Neural cell (in vitro differentiated cells): ENCODE measurements around a stretch of chr10.

GRCh38 chr10:3197314-3198191 lies 25.0 kb upstream of the PITRM1 start:
- RAMPAGE, long total RNA = no peak

- RAMPAGE, long total RNA = no peak
Observed at GRCh38 chr10:3293674-3294574, 121.3 kb upstream of the PITRM1 start.

DNA sequence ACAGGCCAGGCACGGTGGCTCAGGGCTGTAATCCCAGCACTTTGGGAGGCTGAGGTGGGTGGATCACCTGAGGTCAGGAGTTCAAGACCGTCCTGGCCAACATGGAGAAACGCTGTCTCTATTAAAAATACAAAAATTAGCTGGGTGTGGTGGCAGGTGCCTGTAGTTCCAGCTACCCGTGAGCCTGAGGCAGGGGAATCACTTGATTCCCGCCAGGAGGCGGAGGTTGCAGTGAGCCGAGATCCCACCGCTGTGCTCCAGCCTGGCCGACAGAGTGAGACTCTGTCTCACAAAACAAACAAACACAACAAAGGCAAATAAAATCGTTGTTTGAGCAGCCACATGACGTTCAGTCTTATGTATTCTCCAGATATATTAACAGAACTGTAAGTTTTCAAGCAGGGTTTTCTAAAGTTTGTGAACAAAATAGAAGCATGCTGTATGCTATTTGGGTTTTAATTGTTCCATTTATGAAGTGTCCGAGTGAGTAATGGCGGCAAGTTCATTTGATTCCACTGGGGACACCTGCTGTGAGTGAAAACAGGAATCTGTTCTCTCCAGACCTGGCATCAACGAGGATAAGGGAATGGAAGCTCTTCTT lies 122.4 kb upstream of the PITRM1 start:
- RAMPAGE, long total RNA = no peak

DNA sequence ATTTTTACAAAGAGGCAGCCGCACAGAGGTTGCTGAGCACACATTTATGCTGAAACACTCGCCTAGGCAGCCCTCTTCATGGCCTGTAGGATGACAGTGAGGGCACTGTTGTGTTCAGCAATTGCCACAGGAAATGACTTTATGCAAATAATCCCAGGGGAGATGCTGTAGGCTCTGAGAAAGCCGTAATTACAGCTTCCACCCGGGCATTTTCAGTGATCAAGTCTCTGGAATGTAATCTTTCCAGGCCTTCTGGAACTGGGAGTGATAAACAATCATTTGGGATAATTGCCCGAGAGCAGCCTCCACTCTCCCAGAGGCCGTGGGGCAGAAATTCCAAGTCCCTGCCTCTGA lies 300.5 kb downstream of the KLF6 start:
- RAMPAGE, long total RNA = no peak

DNA sequence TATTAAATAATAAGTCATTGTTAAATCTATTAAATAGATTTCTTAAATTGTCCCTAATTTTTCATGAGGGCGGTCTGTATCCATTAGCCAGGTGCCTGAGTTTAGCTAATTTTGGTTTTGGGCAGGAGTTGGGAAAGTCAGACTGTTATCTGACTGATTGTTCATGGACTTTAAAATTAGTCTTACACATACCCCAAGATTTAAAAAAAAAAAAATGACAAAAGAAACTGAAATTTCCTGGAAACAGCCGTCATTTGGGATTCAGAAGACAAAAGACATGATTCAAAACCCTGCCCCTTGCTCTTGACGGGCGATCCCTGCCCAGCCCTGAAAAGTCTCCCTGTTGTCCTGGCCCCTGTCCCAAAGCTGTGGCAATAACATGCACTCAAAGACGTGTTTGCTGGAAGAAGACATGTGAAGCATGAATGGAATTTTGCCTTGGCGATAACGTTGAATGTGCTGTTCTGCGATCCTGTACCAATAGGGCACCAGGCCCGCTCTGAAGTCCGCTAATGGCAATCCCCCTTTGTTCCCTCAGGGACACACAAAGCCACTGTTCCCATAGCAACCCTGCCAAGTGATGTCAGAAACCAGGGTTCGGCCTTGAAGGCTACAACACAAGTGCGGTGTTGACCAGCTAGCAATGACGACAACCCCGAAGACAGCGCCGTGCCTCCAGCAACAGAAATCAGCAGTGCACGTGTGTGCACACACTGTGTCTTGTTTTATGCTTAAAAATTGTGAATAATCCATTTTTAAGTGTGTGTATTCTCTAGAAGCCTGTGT lies 284.7 kb downstream of the KLF6 start:
- RAMPAGE, long total RNA = no peak

DNA sequence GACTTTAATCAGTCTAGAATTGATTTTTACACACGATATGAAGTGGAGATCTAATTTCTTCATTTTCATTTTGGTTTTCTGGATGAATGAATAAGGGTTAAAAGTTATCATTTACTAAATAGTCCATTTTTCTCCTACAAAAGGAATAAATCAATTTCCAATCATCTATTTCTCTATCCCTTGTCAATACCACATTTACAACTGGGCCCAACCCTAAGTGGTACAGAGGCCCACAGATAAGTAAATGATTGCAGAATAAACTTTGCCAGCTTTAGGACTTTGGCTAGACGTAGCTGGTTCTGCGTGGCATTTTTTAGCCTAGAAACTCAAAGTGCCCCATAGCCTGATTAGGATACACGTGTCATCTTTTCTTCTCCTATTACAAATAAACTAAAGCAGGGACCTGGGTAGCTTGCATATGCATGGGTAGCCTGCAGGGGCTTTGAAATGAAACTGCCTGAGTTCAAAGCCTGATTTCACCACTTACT lies 56.5 kb downstream of the KLF6 start:
- RAMPAGE, long total RNA = no peak

DNA sequence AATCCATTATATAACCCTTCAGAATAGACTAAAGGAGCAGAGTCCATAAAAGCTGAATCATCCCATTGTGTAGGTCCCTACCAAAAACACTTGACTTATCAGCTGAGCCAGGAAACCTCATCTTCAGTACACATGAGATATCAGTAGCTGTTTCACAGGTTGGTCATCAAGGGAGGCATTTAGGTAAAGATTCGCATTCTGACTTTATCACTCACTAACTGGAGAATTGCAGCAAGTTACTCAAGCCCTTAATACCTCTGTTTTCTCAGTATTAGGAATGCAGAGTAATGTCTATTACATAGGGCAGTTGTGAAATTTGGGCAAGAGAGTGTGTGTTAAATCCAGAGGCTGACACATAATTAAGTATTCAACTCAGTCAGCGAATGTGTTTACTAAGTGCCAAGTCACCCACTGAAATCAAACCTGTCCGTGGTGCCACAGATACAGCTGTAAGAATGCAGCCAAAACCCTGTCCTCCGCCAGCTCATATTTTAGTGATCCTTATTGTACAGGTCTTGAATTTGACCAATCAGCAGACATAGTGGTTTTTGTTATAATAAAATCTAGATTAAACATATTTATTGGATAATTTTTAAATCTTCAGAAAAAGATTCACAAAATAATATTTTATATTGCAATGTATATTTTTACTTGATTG lies 44.5 kb downstream of the KLF6 start:
- RAMPAGE, long total RNA = no peak

DNA sequence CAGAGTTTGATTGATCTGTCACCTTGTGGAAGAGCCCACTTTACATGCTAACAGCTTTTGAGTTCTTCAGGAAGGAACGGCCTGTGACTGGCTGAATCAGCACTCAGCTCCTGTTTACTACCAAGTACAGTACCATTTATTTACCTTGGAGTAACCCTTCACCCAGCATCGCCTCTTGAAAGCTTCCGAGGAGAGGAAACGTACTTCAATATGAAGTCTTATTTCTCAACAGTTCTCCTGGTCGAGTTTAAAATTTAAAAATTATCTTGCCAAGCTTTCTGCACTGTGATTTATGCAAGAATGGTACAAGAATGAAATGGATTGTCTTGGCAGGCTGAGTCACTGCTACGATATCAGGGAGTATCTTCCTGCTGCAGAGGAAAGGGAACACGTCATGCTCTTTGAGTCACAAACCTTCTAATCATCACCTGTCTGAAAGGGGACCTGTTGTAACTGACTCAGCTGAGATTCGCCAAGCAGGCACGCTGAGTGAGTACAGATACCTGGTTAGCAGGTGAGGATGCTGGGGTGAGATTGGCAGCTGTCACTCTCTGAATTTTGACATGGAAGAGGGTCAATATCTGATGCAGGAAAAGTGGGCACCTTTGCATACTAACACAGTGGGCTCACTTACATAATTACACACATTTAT lies 30.1 kb downstream of the KLF6 start:
- RAMPAGE, long total RNA = no peak

- RAMPAGE, long total RNA = no peak
Observed at GRCh38 chr10:3775902-3776313, 9.1 kb downstream of the KLF6 start.

DNA sequence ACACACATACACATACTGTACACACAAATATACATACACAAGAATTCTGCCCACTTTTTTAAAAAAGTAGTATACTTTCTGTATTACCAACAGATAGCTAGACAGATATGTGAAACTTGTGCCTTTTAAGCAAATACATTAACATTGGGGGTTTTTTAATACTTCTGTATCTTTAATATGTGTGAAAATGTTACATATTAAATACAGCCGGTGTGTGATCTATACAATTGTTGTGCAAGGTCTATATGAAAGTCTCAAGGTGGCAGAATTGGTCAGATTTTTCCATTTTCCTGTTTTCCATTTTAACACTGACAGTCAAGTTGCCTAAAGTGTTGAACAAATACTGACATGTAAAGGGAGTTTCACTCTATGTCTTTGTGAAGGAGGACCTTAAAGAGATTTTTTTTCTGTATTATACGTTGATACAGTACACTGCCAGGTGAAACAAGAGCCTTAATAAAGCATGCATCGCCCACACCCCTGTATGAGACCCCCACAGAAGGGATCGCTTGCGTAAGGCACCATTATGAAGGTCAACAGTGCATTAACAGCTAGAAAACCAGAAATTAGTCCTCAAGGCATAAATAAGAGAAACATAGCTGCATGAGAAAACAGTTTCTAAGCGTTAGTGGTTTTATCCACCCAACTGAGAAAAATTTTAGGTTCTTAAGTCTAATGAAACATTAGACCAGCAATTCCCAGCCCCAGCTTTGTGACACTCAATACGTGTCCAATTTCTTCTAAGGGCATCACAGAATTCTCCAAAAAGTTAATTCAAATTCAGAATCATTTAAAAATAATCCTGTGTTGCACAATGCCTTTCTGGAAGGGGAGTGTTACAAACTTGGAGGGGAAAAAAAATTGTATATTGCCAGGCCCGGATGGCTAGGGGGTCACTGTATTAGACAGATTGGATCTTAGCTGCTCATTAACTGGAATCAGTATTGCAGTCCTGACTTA lies 7.0 kb downstream of the KLF6 start:
- RAMPAGE, long total RNA = no peak

DNA sequence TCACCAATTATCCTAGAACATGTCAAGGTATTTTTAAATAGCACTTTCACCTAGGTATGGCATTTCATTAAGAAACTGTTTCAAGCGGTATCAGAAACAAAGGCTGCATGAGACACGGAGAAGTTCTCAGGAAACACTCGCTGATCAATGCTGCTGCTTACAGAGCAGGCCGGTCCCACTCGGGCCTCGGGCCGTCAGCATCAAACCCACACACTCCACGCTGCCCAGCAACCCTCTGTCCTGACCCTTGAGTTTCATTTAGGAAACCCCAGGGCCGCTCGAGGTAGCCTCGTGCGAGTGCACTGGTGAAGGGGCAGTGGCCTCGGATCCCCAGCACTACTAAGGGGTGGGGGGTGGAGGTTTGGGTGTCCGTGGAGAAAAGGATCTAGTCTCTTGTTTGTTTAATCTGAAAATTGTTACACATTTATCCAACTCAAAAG lies 4.0 kb downstream of the KLF6 start:
- RAMPAGE, long total RNA = no peak

DNA sequence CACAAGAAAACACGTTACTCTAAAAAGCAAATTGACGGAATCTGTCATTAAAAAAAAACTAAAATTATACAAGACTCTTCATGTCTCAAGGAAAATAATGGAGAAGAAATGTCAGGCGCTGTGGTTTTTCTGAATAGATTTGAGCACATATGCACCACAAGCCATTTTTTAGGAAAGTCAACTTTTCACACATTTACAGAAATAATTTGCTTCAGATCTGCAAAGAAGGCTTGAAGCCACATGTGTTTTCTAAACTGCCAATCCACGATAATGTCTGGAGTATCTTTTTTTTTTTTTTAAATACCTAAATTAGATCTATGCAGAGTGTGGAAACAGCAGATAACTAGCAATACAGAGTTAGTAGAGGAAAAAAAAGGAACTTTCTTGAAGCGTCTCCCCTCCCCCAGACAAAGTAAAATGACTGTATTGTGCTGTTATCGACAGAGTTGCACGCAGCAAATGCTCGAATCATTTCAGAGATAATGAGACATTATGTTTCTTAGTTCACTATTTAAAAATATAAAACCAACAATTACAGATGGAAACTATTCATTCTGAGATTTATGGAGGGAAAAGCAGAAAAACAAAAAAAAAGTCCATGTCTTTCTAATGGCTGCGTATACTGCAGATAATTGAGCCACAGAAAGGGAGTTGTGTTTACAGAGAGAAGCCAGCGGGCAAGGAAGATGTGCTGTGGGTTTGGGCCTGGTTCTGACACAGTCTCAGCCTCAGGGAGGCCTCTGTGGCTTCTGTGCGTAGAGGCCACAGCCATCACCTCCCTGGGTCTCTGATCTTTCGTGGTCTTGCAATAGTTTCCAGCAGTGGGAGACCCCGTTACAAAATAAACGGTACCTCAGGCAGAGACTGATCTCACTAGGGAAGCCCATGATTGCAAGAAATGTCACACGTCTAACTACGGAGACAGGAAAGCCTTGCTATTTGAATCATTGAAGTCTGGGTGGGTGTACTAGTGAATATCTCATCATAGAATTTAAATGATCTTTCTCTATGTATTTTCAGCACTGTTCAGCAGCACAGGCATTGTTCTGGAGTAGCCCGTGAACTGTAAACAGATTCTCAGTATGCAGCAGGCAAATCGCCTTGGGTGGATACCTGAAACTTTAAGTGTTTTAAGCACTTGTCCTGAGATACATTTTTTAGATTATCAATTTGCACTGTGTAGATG lies 19.1 kb upstream of the KLF6 start:
- RAMPAGE, long total RNA = no peak

DNA sequence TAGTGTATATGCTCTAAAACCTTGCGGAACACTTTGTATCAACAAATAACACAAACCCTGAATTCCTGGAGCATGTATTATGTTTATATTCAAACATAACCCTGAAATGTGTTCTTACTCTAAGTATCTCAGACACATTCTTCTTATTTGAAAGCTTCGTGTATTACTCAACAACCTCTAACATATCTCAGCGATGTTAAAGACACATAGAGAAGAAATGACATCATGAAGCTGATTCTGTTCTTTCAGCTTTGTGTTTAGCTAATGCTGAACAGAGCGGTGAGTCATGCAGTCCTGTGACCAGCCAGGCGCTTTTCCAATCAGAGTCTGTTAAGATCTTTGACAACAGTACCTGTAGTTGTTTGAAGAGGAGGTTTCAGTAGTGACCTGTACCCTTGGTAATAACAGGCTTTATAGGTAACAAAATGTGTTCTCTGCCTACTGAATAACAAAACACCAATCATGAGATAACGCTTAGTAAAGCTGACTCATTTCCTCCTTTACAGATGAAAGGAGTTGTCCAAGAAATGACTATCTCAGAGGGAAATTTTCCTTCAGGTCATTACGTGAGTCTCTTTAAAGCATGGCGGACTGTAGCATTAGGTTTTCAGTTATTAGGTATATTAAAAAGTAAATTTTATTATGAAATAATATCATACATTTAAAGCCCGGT lies 67.3 kb upstream of the KLF6 start:
- RAMPAGE, long total RNA = no peak

DNA sequence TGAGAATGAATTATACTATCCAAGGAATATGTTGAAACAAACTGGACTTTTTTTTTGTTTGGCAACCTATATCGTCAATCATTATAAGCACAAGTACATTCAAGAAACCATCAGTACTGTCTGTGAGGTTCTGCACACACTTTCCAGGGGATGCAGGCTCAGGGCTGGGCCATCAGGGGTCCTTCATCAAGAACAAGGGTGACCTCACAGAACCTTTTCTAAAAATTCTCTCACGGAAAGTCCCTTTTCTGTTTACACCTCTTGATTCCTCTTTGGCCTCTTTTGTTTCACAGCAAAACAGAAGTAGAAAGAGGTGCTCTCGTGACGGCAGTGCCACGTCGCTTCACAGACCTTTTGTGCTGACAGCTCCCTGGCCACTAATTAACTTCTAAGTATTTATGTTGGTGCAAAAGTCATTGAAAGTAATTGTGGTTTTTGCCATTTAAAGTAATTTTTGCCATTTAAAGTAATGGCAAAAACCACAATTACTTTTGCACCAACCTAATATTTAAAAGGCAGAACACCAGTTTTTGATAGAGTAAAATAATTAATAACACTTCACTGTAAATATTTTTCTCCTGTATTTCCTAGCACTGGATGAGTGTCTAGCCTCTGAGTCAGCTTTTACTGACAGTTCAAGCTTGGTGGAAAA lies 117.4 kb upstream of the KLF6 start:
- RAMPAGE, long total RNA = no peak

GRCh38 chr10:3929717-3930104 lies 144.7 kb upstream of the KLF6 start:
- RAMPAGE, long total RNA = no peak

GRCh38 chr10:3942532-3943252 lies 157.7 kb upstream of the KLF6 start:
- RAMPAGE, long total RNA = no peak

DNA sequence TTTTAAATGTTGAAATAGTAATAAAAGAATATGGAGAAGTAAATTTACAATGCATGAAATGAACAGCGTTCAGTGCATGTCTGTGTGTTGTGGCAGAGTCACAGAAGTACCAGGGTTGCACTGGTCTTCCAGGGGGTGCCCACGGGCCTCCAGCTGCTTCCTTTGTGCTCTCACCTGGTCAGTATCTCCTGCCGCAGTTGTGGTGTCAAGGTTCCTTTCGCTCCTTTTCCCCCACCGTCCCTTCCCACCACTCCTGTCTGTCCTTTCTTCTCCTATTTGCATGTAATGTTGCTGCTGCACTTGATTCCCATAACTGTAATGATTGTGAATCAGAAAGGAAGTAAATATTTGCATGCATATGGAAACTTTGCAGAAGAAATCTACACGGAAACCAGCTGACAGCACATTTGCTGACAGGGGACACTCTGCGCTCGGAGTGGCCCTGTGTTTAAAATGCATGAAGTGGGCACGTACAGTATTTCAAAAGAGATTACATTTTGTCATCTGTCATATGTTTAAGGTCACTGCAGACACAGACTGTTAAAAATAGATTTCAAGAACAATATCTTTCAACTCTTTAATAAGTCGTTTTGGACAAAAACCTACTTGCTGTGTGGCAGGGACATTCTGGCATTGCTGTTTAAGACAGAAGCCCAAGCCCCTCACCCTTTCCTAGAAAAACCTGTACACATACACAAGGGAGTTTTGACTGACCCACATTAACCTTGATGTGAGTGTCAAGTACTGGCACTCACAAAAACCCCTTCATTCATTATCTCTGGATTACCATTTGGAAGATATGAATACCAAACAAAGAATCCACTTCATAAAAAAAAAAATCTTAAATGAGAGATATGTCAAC lies 336.7 kb upstream of the KLF6 start:
- RAMPAGE, long total RNA = no peak

- RAMPAGE, long total RNA = no peak
Observed at GRCh38 chr10:4639768-4640593, 186.0 kb upstream of the AKR1E2 start.

DNA sequence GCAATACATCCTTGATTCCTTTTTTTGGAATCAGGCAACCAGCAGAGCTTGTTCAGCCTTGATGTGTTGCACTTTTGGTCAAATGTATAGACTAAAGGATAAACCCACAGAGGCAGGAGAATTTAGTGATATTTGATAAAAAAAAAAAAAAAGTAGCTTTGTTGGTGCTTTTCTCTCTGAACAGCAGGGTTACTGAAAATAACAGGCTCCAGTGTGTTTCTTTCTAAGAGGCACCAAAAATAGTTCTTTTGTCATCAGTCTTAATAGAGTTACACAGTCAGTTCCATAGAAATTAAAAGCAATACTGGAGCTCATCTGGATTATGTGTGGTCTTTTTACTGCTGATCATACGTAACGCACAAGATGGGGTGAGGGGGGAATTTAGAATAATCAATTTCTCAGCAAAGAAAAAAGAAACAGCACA lies 178.9 kb upstream of the AKR1E2 start:
- RAMPAGE, long total RNA = no peak

DNA sequence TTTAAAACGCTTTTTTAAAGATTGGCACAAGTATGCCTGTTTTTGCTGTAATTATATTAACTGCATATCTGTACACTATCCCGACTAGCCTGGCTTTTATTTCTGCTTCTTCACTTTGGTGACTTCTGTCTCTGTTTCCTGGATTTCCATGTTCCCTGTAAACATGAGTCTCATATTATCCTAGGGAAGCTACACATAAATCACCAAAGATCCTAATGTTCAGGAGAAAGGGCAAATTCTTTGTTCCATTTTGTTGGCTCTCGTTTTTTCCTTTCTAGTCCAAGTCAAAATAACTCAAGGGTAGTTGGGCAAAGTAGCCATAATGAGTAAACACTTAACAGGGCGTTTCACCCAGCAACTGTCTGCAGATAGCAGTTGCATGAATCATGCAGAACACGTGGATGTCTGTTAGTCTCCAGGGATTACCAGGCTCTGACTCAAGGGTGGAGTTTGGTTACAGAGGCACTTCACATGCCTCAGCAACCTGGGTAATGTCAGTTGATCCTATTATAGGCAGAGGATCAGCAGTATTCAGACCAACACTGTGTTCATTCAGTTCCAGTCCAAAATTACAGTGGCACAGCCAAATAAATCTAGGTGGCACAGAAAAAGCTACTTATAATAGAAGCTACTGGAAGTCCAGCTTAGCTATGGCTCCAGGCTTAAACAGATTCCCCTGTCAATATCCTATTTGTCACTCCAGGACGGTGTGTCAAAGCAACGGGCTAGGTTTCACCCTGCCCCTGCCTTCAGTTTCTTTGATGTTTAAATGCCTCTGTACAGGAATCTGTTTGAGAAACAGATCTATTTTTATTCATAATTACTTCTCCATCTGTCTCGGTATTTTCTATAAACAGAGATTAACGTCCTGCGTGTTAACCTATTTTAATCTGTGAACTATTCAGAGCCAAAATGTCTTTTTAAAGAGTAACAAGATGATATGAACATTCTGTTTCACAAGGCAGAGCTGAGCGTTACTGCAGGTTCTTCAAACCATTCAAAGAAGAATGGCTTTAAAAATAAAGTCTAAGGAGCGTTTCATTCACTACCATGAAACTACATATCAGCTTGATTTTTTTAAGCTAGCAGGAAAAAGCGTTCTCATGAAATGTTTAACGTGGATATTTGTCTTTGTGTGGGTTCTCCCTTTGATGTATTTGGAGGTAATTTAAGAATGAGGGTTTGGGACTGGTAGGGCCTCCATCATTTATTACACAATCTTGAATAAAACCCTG lies 162.7 kb upstream of the AKR1E2 start:
- RAMPAGE, long total RNA = no peak